HCT116 (cell line): ENCODE data around the gene CACNA1B.

DNA sequence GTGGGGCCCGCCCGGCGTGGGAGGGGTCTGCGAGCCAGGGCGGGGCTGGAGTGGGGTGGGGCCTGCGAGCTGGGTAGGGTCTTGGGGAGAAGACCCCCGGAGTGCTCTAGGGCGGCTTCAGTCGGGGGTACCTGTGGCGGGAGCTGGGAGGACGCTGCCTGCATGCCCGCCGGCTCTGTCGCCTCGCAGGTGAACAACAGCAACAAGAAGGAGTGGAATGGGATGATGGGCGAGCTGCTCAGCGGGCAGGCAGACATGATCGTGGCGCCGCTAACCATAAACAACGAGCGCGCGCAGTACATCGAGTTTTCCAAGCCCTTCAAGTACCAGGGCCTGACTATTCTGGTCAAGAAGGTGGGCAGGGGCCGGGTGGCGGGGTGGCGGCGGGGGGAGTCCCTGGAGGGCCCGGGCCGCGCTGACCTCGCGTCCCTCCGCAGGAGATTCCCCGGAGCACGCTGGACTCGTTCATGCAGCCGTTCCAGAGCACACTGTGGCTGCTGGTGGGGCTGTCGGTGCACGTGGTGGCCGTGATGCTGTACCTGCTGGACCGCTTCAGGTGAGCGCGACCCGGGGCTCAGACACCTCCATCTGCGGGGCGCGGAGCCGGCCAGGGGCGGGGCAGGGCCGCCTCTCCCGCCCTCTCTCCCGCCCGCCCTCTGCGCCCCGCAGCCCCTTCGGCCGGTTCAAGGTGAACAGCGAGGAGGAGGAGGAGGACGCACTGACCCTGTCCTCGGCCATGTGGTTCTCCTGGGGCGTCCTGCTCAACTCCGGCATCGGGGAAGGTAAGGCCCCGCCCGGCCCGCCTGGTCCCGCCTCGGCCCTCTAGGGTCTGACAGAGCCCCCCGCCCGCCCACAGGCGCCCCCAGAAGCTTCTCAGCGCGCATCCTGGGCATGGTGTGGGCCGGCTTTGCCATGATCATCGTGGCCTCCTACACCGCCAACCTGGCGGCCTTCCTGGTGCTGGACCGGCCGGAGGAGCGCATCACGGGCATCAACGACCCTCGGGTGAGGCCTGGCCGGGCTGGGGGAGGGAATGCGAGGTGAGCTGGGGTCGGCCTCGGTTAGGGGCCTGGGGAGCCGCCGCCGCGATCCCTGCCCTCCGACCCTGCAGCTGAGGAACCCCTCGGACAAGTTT is 7.7 kb downstream of the LRRC26 start:
- RRBS: 3% methylated on average over 50 of the region's 95 CpGs

DNA sequence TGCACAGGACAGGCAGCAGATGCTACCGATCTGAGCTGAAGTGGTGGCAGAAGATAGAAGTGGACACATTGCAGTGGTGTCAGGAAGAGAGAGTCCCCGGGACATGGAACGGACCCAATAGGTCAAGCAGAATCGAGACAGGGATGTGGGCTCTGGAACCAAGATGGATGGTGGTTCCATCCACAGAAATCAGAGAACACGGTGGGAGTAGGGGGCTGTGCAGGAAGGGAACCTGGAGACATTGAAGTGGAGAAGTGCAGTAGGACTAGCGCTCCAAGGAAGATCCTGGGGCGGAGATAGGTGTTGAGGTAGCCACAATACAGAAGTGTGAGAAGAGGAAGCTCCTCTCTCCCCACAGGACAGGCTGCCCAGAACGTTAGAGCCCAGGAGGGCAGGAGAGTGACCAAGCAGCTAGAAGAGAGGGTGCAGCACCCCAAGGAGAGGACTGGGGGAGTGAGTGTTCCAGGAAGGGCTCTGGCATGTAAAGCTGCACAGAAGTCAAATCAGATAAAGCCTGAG is 1.8 kb downstream of the NDOR1 start:
- RRBS: no CpG with 5 or more reads among the region's 8 CpGs

- RRBS: no CpG with 5 or more reads among the region's 18 CpGs
Observed at GRCh38 chr9:137234886-137235602, 4.3 kb downstream of the SLC34A3 start.

DNA sequence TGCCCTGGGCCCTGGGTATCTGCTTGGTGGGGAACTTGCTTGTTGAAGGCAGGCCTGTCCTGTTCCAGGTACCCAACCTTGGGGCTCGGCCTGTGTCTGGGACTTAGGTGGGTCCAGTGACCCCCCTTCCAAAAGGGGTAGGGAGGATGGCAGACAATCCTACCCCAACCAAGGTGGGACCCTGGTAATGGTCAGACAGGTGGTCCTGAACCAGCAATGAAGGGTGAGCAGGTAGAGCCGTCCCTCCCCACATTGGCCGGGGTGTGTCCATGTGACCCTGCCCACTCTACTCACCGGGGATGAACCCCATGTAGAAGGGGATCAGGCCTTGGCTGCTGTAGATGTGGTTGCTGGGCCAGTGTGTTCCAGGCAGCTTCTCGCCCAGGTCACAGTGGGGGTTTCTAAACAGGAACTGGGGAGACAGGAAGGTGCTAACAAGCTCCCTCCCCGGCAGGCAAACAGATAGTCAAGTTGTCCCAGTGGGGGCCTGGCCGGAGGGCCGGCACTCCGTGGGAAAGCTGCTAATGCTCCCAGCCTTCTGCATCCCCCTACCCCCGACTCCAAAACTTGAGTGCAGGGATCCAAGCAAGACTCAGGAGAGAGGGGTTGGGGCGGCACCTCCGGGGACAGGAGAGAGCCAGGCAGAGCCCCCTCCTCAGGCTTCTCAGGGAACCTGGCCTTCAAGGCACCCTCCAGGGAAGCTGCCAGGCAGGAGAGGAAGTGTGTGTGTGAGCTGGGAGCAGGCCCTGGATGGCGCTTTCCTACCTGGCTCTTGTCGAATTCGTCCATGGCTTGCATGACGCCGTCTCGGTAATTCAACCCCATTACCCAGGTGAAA is 3.0 kb downstream of the TUBB4B start:
- RRBS: 12% methylated on average over 2 of the region's 18 CpGs

DNA sequence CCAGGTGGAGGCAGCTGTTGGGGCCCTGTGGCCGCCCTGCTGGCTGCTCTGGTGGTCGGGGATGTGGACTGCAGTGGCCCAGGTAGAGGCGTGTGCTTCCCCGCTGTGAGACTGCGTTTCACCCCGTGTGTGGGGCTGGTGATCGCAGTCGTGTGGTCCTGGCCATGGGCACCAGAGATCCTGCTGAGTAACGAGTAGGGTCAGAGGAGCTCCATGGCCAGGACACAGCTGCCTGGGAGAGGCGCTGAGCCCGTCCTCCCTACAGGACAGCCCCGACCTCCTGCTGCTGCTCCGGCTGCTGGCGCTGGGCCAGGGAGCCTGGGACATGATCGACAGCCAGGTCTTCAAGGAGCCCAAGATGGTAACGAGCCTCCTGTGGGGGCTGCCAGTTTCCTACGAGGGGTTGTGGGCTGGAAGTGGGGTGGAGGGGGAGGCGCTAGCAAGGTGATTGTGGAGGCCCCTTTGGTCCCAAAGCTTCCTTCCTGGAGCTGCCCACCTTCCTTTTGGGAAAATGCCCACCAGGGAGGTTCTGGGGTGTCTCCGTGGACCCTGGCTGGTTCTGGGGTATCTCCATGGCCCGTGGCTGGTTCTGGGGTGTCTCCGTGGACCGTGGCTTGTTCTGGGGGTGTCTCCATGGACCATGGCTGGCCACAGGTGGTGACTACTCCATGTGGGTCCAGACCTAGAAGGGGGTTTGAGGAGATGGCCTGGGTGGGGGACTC is 11.1 kb downstream of the NELFB start:
- RRBS: no CpG with 5 or more reads among the region's 22 CpGs

DNA sequence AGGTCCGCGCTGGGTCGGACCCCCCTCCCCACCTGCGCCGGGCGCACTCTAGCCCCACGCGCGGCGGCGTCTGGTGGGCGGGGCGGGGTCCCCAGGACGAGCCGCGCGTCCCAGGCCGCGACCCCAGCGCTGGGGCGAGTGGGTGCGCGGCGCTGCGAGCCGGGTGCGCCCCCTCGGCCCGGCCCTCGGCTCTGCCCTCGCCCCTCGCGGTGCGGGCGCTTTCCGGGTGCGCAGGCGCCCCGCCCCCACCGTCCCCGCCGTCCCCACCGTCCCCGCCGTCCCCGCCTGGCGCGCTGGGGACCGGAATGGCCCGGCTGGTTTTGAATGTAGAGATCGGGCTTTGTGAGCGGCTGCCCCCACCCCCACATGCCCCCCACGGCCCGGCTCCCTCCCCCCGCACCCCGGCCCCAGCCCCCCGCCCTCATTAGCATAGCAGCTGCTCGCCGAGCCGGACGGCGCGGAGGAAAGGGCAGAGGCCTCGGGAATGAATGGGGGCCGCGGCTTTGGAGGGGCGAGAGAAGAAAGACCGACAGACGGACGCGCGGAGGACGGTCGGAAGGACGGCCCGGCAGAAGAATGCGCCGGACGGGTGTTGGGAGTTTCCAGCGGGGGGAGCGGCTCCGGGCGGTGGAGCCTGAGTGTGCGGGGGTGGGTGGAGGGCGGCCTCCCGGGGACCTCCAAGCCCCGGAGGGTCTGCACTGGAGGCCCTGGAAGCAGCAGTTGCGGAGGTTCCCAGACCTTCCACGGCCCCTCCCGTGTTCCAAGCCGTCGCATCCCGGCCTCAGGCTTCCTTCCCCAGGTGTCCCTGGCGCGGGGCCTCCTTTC is 6.2 kb downstream of the NRARP start:
- RRBS: 4% methylated on average over 52 of the region's 95 CpGs

GRCh38 chr9:137363064-137363407 is 59.9 kb downstream of the EXD3 start:
- RRBS: no CpG with 5 or more reads among the region's 3 CpGs

DNA sequence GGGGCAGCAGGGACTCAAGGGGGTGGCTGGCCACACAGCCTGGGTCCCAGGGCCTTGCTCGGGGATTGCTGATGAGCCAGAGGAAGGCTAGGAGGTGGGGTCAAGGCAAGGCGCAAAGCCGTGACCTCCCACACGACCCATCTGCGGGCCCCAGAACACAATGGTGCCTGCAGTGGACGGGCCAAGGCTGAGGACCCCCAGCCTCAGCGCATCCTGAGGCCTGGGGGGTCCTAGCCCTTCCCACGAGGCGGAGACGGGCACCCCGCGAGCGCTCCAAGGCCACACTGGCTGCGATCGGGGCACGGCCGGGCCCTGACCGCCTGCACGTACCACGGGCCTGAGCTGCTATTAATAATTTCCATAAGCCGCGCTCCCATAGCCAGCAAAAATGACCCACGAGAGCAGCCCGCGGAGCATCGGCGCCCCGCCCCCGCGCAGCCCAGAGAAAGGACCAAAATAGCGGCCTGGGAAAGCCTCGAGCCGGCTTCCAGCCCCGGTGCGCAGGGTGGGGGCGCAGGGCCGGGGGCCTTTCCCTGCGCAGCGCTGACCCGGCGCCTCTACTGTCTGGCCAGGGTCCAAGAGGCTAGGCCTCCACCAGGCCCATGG is 54.6 kb downstream of the EXD3 start:
- RRBS: 89% methylated on average over 2 of the region's 41 CpGs

DNA sequence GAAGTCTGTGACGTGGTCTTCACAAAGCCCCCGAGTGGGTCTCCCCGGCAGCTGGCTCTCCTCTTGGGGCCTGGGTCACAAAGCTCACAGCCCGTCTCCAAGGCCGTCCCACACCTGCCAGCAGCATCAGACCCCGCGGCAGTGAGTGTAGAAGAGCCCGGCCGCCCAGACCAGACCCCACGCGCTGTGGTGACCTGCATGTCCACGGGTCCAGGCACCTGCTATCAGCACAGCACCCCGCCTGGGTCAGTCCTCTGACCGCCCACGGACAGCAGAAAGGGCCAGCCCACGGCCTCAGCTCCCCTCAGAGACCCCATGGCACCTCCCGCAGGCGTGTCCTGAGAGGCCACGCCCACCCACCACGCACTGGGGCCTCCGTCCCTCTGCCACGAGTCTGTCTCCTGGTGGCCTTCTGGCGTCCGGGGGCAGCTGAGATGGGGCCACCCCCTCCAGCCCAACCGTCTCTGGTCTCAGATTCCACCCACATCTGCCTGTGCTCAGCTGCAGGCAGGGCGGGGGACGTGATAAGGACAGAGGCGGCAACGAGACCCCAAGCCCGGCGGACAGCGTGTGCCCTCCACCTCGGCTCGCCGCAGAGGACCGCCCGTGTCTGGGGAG is 34.2 kb downstream of the EXD3 start:
- RRBS: 95% methylated on average over 17 of the region's 37 CpGs

GRCh38 chr9:137390470-137391175 is 32.3 kb downstream of the EXD3 start:
- RRBS: 93% methylated on average over 8 of the region's 24 CpGs

GRCh38 chr9:137433107-137434076 is 7.8 kb downstream of the ENTPD8 start:
- RRBS: 84% methylated on average over 2 of the region's 33 CpGs

GRCh38 chr9:137449709-137450547 is 8.8 kb upstream of the ENTPD8 start:
- RRBS: no CpG with 5 or more reads among the region's 22 CpGs

- RRBS: 89% methylated on average over 7 of the region's 29 CpGs
Observed at GRCh38 chr9:137456963-137457772, 2.0 kb downstream of the NSMF start.

DNA sequence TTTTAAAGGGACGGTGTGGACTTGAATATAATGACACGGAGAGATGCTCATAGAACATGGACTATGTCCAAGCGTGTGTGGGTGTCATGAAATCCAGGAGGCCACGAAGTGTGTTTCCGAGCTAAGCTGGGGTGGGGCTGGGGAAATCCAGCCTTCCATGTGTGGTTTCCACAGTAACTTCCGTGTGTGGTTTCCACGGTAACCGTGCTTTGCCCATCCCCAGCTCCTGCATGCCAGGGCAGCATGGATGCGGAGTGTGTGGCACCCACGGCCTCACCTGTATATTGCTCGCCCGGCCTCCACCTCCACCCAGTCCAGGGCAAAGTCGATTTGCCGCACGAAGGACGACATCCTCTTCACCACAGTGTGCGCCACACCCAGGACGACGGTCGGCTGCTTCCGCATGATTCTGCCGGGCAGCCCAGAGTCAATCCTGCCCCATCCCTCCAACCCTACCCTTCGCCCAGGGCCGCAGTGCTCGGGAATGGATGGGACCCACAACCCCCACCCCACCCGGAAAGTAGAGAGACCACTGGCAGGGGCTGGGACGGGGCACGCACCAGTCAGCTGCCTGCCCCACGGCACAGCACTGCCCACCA is 38.8 kb upstream of the NSMF start:
- RRBS: no CpG with 5 or more reads among the region's 29 CpGs

DNA sequence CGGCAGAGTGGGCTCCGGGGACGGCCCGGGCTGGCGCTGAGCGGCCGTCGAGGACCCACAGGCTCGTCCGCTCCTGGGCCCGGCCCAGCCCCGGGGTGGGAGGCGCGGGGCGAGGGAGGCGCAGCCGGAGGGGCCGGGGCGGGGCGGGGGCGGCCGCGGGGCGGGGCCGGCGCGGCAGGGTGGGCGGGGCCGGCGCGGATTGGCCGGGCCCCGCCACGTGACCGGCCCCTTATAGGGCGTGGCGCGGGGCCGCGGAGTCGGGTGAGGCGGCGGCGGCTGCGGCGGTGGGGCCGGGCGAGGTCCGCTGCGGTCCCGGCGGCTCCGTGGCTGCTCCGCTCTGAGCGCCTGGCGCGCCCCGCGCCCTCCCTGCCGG is at the start of gene CACNA1B:
Gene CACNA1B (plus strand): TSS at position 260 of the 373 bp plus-strand sequence.
- RRBS: 93% methylated on average over 19 of the region's 60 CpGs